RPMI7951 (cell line): ENCODE results near the genes SPDYE3, ZCWPW1, AGFG2, EPHB4 and MUC17.

GRCh38 chr7:100271543-100272468 lies 35.7 kb upstream of the SPDYE3 start:
- RAMPAGE, long total RNA = no peak

DNA sequence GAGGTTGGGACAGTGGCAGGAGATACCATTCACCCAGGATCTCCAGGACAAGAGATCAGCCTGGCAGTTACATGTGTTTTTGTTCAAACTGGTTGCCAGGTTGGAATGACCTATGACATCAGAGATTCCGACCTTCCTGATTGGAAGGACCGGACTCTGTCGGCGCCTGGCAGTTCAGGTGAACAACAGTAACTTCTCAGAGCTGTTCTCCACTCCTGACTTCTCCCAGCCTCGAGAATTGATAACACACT lies at the start of gene SPDYE3:
Gene SPDYE3, plus strand, starts transcription at position 155 of the 251 bp plus-strand sequence.
- RAMPAGE, long total RNA = no peak

DNA sequence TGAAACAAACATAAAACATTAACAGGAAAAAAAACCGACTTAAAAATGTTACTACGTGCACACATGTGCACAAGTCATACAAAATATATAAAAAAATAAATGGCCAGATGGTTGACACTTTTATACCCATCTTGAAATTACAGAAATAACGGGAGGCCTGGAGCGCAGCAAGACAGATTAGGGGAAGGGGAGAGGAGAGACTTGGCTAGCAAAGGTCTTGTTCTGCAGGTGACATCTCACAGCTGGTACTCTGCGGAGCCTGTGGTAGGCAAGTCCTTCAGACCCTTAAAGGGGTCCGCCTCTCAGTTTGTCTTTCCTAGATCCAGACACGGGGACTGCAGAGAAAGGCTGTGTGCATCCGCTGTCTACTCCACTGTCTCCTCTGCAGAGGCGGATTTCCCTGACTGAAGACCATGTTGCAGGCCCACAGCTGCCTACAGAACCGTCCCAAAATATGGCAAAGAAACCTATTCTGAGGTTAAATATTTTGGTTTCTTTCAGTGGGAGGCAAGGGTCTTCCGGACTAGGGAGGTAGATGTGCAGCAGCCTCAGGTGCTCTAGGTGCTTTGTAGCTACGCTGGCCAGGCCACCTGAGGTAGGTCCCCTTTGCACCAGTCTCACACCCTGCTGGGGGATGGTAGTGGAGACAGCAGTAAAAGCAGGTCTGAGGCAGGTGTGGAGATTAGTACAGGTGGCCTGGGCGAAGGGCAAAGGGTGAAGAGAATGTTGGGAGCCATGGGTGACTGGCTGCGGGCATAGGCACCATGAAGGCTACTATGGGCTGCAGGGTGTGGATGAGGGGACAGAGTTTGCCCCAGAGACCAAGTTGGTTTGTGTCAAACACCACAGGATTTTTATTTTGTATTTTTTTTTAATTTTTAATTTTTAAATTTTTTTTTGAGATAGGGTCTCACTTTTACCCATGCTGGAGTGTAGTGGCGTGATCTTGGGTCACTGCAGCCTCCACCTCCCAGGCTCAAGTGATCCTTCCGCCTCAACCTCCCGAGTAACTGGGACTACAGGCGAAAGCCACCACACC lies 8.2 kb upstream of the PILRB start:
- RAMPAGE, long total RNA = no peak

DNA sequence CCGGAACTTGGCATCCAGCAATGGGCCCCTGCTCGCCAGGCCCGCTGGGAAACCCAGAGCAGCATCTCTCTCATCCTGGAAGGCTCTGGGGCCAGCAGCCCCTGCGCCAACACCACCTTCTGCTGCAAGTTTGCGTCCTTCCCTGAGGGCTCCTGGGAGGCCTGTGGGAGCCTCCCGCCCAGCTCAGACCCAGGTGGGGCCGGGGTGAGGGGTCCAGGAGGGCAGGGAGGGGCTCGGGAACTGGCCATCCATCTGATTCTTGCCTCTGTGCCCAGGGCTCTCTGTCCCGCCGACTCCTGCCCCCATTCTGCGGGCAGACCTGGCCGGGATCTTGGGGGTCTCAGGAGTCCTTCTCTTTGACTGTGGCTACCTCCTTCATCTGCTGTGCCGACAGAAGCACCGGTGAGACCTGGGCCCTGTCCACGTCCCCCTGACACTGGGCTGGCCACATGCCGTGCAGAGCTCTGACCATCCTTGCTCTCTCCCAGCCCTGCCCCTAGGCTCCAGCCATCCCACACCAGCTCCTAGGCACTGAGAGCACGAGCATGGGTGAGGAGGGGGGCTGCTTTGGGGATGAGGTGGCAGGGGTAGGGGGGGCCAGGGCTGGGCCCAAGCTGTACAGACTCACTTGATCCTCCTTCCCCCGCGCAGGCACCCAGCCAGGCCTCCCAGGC lies 5.1 kb upstream of the PILRB start:
- RAMPAGE, long total RNA = no peak

DNA sequence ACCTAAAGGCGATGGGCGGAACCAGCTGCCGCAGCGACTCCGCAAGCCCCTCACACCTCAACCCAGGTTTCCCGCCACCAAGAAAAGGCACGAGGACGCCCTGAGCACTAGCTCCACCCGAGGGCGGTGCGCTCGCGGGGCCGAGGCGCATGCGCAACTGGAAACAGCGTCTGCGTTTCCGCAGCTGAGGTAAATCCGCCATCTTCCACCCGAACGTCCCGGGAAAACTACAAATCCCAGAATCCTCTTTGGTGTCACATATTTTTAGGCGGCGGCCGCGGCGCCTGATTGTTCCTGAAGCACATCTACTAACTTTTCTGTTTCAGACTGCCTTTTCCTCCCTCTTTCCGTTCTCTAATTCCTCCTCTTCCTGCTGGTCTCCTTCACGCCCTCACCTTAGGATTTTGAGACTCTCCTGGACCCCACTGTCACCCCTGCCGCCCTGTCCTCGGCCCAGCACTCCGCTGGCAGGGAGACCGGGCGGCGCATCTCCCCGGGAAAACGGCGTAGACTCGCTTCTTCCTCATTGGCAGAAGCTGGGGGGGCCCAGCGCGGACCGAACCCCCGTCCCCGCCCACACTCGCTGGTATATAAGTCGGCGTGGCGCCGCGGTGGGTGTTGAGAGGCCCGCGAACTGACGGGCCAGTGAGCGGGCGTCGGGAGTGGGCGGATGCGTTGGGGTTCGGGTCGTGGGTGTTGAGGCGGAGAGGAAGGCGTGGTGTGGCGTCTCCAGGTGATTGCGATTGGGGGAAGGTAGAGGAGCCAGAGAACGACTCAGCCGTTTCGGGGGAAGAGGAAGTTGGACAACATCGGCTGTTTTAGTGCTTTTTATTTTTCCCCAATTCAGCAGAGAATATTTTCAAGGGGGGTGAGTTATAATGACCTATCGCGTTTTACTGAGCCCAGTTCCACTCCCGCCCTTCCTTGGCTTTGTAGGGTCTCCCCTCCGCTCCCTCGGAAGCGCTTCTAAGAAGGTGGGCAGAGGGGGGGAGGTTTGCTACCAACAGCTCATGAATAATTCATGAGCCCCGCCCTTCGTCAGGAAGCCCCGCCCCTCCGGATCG lies at the start of gene ZCWPW1:
Gene ZCWPW1, minus strand, starts transcription at position 531 of the 1,064 bp plus-strand sequence.
- RAMPAGE, long total RNA = no peak

DNA sequence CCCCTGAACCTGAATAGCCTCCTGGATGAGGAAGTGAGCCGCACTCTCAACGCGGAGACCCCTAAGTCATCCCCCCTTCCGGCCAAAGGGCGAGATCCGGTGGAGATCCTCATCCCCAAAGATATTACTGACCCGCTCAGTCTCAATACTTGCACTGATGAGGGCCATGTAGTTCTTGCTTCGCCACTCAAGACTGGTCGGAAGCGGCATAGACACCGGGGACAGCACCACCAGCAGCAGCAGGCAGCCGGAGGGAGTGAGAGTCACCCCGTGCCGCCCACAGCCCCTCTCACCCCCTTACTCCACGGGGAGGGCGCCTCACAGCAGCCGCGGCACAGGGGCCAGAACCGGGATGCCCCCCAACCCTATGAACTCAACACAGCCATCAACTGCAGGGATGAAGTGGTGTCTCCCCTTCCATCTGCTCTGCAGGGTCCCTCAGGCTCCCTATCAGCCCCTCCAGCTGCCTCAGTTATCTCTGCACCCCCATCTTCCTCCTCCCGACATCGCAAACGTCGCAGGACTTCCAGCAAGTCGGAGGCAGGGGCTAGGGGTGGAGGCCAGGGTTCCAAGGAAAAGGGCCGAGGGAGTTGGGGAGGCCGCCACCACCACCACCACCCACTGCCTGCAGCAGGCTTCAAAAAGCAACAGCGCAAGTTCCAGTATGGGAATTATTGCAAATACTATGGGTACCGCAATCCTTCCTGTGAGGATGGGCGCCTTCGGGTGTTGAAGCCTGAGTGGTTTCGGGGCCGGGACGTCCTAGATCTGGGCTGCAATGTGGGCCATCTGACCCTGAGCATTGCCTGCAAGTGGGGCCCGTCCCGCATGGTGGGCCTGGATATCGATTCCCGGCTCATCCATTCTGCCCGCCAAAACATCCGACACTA lies 1.2 kb downstream of the MEPCE start:
- RAMPAGE, long total RNA = no peak

DNA sequence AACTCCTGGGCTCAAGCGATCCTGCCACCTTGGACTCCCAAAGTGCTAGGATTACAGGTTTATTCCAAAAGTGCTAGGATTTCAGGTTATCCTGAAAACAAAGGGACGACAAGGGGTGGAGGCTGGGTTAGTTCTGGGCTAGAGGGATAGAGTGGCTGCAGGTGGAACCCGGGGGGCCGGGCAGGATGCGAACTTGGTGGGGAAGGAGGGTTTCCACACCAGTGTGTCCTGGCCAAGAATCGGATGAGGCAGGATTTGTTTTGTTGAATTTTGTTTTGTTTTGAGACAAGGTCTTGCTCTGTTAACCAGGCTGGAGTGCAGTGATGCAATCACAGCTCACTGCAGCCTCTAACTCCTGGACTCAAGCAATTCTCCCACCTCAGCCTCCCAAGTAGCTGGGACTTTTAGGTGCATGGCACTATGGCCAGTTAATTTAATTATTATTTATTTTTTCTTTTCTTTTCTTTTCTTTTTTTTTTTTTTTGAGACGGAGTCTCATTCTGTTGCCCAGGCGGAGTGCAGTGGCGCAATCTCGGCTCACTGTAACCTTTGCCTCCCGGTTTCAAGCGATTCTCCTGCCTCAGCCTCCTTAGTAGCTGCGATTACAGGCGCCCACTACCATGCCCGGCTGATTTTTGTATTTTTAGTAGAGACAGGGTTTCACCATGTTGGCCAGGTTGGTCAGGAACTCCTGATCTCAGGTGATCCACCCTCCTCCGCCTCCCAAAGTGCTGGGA lies 12.9 kb upstream of the PPP1R35 start:
- RAMPAGE, long total RNA = no peak

DNA sequence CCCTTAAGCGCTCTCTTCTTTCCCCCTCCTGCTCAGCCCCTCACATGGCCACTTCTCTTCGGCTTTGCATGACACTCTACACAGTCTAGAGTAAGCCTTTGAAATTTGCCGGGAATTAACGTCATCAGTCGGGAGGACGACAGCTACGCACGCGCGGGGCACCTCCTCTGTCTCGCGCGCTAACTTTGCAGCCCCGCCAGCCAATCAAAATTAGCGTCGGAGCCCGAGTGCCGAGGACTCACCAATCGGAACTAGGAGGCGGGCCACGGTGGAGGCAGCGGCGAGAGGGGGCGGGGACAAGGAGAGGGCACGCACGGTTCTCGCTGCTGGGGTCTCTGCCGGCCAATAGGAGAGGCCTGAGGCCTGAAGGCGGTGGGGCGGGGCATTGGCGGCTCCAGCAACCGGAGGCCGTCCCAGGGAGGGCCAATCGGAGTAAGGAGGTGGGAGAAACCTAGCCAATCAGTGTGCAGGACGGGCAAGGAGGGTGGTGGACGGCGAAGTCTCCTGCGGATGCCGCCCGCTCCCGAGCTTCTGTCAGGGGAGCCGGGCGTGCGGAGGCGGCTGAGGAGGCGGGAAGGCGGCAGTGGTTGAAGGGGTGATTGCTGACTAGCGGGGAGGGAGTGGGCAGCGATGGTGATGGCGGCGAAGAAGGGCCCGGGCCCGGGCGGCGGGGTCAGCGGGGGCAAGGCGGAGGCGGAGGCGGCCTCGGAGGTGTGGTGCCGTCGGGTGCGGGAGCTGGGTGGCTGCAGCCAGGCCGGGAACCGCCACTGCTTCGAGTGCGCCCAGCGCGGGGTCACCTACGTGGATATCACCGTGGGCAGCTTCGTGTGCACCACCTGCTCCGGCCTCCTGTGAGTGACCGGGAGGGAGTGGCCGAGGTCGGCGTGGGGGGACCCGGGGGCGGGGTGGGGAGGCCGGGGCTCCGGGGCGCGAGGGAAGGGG lies at the start of gene AGFG2:
Gene AGFG2, plus strand, starts transcription at position 487 of the 942 bp plus-strand sequence.
- RAMPAGE, long total RNA = no peak

DNA sequence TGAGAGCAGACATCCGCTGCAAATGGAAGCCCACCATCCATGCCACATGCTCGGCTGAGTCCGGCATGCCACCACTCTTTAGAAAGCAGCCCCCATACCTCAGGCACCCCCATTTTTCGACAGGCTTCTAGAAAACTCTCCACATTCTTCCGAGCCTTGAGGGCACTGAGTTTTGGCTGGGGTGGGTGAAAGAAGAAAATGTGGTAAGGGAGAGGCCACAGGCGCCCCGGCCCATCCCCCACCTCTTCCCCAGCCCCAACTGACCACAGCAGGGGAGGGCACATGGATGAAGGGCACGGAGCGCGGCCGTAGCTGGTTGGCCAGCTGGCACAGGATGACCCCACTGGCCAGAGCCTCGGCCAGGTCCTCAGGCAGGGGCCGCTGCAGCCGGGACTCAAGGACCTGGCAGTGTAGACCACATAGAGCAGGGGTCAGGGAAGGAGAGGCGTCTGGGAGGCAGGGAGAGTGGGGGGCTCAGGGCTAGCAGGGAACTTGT lies 2.0 kb upstream of the SAP25 start:
- RAMPAGE, long total RNA = no peak

GRCh38 chr7:100603608-100604670 lies 1.8 kb downstream of the PCOLCE start:
- RAMPAGE, long total RNA = no peak

DNA sequence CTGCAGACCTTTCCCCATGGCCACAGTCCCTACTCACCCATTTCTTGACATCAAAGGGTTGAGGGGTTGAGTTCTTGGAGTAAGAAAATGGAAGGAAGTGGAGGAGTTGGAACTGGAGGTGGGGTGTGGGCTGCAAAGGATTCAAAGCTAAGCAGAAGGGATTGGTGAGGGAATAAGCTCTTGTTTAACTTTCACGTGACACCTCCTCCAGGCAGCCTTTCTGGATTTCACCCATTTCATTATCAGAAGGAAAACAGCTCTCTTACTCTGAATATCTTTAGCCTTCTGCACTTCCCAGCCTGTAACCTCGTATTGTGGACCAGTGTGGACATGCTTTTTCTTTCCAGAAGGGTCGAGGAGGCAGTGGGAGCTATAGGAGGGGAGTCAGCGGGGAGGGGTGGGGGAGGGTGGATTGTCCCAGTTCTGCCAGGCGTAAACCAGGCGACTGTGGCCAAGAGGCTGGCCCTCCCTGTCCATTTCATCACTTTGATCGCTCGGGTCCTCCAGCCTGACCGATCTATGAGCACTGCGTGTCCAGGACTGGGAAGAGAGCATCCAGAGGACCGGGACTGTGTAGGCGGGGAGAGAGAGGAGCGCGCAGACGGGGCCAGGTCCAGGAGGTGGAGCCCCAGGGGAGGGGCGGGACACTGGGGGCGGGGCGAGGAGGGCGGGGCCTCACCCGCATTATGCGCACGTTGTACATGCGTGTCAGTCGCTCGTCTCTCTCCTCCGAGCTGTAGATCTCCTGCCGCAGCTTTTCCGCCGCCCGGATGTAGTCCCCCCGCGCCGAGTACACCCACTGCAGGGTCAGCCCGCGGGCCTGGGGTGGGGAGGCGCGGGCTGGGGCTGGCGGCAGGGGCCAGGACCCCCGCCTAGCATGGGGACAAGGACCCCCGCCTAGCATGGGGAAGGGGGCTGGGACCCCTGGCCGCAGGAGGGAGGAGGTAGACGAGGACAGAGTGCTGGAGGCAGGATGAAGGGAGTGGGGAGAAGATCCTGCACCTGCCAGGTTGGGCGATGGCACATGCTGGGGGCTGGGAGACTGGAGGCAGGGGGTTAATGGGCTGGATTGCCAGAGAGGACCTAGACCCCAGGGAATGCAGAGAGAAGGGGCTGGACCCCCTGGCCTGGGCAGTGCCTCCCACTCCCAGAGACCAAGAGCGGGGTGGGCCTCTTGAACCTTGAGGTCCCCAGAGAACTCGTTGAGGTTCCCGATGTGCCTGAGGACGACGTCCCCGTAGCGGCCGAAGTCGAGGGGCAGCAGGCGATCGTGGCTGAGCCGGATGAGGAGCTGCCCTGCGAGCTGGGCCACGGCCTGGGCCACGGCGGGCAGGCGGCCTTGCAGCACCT lies 14.2 kb downstream of the MOSPD3 start:
- RAMPAGE, long total RNA = no peak

- RAMPAGE, long total RNA = no peak
Measured at GRCh38 chr7:100805073-100805927, 22.0 kb downstream of the EPHB4 start.

DNA sequence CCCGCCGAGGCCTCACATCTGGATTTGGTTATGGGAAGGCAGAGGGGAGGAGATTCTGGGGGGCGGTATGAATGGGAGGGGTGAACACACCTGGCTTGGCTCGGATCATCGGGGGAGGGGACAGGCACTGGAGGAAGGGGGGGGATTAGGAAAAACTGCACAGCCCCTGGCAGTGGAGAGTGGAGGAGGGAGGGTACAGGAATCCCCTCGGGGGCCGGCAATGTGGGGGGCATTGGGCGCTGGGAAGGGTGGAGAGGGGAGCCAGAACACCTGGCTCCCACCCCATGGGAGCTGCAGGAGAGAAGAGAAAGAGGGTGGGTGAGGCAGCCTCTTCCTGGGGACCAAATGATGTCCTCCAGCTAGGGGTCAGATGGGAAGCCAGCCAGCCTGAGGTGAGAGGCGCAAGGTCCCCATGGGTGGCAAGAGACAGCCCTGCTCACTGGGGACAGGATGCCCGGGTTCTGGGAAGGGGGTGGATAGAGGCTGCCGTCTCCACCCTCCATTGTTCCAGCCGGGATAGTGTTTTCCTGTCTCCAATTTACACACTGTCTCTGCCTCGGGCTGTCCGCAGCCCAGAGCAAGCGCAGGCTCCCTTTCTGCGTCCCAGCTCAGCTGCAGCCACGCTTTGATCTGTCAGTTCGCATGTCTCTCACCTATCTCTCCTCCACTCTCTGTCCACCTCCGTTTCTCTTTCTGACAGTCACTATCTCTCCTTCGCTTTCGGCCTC lies 2.3 kb downstream of the EPHB4 start:
- RAMPAGE, long total RNA = no peak

- RAMPAGE, long total RNA = no peak
Measured at GRCh38 chr7:100827333-100828341, at the start of gene EPHB4. Gene EPHB4 (minus strand): TSS chr7:100827523.

DNA sequence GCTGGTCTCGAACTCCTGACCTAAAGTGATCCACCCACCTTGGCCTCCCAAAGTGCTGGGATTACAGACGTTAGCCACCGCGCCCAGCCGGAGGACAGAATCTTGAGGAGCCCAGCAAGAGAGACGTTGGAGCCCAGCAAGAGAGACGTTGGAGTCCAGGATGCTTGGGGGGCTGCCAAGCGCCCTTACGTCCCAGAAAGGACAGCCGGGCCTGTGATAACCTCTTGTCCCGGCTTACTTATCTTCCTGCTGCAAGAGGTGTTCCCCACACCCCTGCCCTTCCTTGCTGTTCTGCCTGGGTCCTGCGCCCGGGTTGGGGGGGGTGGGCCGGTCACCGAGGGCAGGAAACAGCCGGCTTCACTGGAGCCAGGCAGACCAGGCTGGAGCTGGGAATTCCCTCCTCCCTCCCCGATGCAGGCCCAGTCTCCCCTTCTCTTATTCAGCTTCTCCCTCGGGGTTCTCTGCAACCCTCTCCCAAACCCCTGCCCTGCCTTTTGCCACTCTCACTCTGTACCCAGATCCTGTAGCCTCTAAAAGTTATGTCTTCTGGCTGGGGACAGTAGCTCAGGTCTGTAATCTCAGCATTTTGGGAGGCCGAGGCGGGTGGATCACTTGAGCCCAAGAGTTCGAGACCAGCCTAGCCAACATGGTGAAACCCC lies 2.0 kb upstream of the EPHB4 start:
- RAMPAGE, long total RNA = no peak

DNA sequence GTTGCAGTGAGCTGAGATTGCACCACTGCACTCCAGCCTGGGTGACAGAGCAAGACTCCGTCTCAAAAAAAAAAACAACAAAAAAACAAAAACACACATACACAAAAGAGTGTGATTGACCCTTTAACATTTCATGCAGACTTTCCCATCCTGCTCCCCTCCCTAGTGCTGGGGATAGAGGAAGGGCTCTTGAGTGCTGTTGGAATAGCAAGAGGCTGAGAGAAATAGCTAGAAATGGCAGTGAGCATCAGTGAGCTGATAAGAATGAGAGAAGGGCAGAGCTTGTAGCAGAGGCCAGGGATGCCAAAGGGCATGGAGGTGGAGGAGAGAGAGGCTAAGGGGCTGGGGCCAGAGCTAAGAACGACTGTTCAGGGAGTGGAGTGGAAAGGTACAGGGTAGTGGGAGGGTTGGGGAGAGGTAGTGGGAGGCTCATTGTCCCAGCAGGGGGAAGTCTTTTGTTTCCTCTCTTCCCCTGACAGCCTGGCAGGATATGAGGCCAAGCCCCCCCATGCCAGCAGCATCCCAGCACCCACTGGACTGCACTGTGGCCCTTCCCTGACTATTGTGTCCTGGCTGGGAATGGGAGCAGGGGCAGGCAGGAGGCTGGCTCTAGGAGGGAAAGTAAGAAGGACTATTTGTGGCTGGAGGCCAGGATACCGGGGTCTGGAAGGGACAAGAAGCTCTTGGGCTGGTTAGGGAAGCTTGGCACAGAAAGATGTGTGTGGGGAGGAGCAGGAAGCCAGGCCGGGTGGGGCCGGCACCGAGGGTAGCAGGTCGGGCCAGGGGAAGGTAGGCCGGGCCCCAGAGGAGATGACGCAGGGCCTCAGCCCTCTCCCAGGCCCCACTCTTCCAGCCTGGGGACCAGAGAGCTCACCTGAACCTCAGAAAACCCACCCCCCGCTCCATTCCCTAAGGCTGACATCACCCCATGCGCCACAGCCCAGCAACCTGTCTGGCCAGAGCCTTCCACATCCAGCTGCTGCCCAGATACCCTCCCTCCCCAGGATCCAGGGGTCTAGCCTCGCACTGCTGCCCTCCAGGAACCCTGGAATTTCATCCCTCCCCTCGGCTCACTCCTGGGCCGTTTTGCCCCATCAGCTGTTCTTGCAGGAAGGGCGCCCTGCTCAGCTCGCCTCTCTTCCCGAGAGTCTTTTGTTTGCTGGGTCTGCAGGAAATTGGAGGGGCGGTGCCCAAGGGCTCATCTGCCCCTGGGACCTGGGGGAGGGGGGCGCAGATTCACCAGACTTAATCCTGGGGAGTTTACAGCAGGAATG lies 8.7 kb upstream of the EPHB4 start:
- RAMPAGE, long total RNA = no peak

DNA sequence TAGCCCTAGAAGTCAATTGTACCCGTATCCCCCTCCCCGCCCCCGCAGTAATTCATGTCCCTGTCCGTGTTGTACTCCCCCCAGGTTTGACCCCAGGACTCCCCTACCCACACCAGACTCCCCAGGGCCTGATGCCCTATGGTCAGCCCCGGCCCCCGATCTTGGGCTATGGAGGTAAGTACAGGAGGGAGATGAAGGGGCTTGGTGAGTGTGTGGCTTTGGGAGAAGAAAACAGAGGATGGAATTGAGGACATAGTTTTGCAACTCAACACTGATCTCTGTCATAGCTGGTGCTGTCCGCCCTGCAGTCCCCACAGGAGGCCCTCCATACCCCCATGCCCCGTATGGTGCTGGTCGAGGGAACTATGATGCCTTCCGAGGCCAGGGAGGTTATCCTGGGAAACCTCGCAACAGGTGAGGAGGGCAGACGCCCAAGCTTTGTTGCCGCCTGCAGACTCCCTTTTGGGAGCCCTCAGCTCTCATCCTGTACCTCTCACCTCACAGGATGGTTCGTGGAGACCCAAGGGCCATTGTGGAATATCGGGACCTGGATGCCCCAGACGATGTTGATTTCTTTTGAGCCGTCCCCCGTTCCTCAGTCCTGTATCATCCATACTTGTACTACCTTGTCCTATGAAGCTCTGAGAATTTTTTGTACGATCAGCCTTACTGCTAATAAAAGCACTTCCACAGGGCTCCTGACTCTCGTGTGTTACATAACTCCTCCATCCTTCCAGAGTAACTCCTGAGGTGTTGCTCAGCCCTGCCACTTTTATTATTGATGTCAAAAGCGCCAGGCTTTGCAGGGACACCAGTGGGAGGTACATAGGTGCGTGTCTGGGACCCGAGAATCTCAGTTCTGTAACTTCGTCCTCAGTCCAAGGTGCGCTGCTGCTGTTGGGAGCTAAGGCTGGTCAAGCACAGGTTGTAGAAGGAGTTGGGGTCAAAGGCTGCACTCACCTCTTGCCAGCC lies 1.3 kb downstream of the UFSP1 start:
- RAMPAGE, long total RNA = no peak

GRCh38 chr7:100950739-100951014 lies 1.3 kb downstream of the MUC3A start:
- RAMPAGE, long total RNA = no peak

- RAMPAGE, long total RNA = no peak
Measured at GRCh38 chr7:101019664-101020282, at the start of gene MUC17. Gene MUC17 (plus strand): TSS chr7:101020081.

DNA sequence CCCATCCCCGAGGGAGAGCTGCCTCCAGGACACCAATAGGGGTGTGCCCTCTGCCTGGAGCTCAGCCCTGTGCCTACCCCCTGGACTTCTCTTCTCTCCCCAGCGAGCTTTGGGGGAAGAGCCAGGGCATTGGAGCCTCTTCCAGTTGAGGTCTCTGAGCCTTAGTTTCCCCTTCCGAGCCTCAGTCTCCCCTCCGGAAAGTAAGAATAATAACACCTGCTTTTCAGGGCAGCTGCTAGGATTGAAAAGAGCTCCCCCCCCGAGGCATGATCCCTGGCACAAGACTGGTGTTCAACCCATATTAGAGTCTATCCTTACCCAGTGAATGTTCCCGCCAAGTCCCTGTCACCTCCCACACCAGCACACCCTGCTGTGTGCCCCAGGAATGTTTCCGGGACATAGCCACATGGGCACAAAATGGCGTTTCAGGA lies 417 bp downstream of the MUC17 start:
- RAMPAGE, long total RNA = no peak